Calu3 (cell line): ENCODE measurements around a stretch of chr6.

DNA sequence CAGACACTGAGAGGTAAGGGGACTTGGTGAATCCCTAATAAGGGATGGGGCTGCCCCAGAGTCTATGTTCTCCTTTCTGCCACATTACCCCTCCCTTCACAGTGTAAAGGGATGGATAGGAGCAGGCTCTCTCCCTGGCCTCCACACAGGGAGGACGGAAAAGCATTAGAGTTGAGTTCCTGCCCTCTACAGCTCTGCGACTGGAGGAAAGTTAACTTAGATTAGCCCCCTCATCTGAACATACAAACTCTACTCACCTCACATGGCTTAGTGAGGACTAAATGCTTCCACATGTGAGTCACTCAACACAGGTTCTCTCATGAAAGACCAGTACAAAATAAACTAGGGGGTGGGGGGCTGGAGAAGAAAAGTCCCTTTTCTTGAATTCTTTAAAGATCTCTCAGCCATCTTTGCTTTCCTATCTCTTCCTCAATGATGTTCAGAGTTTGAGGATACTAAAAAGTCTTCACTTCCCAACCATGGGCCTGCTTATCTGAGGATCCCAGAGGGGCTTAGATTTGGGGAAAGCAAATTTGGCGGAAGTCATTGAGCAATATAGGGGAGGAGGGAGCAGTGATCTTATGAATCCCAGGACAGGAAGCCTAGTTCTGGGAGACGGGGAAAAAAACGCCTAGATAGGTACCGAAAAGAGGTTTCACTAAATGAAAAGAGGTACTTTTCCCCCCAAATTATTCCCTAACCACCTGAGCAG lies 1.2 kb downstream of the MOCS1 start:
- PRO-cap, result no peak

DNA sequence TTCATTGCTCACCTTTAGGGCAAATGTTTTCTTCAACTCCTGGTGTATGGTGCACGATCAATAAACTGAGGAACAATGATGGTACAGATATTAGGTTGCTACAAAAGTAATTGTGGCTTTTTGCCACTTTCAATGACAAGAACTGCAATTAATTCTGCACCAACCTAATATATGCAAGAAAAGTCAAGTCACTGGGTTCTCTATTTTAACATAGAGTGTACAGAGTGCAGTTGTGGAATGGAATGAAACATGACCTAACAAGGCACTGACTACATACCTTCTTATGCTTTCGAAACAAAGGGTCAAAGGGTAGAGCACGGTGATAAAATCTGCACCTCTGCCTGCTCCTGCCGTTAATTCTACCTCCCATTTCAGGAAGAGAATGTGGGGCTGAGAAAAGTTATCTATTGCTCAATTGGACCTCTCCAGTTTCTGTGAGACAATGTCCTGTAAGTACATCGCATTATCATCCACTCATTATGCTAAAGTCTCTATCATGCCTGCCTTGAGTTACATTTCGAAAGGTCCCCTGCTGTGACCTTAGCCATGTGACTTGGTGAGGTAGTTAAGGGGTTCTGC lies 13.9 kb upstream of the MOCS1 start:
- PRO-cap, result no peak

DNA sequence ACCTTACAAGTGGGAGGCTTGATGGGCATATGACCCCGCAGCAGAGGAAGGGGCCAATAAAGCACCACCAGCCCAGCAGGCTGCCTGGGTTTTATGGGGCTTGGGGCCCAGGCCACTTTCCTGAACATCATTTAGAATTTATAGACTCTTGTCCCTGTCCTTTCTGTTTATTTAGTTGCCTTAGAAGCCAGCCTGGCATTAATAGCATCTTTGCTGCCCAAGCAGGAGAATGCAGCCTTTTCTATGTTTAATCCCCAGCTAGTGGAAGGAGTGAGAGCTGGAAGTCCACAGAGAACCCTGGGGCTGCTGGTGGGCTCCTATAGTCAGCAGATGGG lies 14.7 kb downstream of the LRFN2 start:
- PRO-cap, result no peak

- PRO-cap, result no peak
These were observed 6.5 kb downstream of the OARD1 start for GRCh38 chr6:41065400-41066219.

DNA sequence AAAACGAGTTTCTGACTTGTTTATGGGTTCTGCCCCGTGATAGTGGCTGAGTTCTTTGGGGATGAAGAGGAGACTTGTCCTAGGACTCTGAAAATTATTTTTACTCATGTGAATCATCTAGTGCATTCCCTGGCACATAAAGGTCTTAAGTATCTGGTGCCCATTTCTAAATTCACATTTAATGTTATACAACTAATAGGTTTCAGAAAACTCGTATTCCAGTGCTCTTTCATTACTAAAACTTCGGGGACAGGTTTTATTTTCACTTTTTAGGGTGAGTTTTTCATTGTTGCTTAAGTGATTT lies 2.0 kb downstream of the NFYA start:
- PRO-cap, result no peak

DNA sequence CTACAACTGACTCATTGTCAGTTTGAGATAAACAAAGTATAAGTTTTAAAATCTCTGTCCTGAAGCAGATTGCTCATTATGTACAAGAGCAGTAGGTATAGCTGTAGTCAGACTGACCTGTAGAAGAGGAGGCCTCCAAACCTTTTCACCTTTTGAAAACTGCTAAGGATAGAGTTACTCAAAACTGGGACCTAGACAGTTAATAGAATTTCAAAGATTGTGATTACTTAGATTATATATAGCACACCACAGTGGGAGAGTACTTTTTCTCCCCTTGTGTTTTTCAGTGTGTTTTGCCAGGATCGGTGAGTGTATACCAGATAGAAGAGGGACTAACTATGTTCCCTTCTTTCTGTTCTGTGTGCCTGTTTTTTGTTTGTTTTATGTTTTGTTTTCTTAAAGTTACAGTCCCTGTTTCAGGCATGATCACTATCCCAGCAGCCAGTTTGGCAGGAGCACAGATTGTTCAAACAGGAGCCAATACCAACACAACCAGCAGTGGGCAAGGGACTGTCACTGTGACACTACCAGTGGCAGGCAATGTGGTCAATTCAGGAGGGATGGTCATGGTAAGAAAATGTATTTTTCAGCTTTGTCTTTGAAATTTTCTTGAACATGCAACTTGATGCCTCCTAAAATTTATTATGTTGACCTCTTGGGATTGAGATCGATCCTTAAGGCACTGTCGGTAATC lies 18.5 kb downstream of the NFYA start:
- PRO-cap, result no peak

GRCh38 chr6:41098541-41099864 lies 26.2 kb downstream of the NFYA start:
- PRO-cap, result no peak

- PRO-cap, result no peak
These were observed 670 bp upstream of the TREML2 start for GRCh38 chr6:41201421-41202217.

GRCh38 chr6:41270996-41271537 lies 15.4 kb downstream of the TREM1 start:
- PRO-cap, result no peak

GRCh38 chr6:41285497-41286254 lies 806 bp downstream of the TREM1 start:
- PRO-cap, result no peak

GRCh38 chr6:41368865-41369341 lies 33.5 kb downstream of the NCR2 start:
- PRO-cap, result no peak

- PRO-cap, result no peak
These were observed 36.8 kb downstream of the NCR2 start for GRCh38 chr6:41371953-41372814.

- PRO-cap, result no peak
These were observed 56.7 kb upstream of the FOXP4 start for GRCh38 chr6:41489440-41489906.

DNA sequence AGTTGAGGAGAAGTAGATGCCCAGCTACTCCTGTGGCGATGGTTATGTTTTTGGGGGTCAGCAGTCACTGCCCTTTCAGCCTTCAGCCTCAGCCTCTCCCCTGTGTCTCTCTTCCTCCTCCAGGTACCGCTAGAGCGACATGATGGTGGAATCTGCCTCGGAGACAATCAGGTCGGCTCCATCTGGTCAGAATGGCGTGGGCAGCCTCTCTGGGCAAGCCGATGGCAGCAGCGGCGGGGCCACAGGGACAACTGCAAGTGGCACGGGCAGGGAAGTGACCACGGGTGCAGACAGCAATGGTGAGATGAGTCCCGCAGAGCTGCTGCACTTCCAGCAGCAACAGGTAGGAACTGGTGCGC lies 19.4 kb downstream of the FOXP4 start:
- PRO-cap, result no peak

DNA sequence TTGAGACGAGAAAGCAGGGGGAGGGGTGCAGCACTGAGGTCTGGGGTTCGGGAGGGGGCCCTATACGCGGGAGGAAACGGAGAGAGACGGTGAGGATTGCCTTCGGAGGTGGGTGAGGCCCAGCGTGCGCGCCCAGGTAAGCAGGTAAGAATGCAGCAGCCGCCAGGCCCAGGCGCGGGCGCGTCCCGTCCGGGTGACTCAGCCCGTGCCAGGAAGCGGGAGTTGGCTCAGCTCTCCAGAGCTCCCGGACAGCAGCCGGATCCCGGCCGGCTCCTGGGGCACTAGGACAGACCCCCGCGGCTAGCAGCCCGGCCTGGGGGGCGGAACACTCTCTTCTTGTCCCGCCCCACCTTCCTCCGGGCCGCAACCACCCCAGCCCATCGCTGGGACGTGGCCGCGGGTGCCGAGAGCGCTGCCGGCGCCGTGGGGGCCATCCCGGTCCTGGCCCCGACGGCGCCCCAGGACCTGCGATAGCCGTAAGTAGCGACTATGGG lies 1.4 kb upstream of the MDFI start:
- PRO-cap, result bidirectional peak, plus-strand start at position 238 of the sequence, minus-strand start at position 152 of the sequence

DNA sequence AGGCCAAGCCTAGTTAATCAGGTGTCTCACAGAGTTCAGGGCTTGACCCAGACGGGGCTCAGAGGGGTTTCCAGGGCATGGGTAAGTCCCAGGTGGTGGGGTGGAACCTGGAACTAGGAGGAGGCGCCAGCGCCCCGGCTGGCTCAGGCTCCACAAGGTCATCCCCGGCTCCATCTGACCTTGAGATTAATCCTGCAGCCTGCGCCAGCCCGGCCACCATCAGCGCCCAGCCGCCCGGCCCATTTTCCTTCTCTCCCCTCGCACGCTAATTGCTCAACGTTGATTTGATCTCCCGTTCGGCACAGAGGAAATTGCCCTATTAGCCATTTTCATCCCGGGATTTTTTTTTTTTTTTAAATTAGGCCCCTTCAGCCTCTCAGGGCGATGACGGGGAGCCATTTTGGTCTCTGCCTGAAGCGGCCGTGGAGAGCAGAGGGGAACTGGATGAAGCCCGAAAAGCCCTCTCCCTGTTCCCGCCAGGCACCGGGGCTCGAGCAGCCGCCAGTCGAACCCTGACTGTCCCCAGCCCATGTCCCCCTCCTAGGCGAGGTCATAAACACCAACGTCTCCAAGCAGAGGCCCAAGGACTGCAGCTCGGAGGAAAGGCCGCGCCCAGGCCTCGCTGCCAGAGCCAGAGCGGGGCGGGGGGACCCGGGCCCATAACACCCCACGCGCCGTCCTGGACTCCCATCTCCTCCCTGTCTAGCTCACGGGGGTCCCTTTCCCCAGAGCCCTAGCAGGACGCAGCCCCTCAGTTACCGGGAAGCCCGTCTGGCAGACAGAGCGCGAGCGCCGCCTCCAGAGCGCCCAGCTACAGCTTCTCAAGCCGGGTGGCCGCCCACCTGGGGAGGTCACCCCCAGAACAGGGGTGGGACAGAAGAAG lies 44.7 kb downstream of the MDFI start:
- PRO-cap, result no peak

DNA sequence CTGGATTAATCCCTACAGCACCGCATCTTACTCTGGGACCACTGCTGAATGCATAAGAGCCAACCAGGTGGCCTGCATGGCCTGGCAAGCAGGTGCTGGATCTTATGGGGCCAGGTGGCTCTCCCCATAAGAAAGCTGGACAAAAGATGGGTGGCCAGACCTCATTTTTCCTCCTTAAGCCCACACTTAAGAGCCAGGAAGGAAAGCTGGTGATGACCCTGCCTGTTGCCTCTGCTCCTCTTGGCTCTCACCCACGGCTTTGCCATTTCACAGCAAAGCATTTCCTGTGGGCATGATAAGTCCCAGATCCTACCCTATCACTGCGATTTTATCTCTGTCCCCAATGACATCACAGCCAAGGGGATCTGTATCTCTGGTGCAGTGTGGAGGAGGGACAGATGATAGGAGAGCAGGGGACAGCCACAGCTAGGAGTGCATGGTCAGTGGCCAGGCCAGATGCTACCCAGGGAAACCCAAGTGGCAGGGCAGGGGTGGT lies 5.0 kb downstream of the TFEB start:
- PRO-cap, result no peak

- PRO-cap, result no peak
These were observed 331 bp upstream of the TFEB start for GRCh38 chr6:41735802-41736075.

- PRO-cap, result no peak
These were observed 12.4 kb downstream of the FRS3 start for GRCh38 chr6:41767094-41767875.

- PRO-cap, result no peak
These were observed 8.3 kb downstream of the FRS3 start for GRCh38 chr6:41771113-41772003.